LHCN-M2 (cell line): ENCODE data around the genes FSD2, HOMER2 and C15orf40.

DNA sequence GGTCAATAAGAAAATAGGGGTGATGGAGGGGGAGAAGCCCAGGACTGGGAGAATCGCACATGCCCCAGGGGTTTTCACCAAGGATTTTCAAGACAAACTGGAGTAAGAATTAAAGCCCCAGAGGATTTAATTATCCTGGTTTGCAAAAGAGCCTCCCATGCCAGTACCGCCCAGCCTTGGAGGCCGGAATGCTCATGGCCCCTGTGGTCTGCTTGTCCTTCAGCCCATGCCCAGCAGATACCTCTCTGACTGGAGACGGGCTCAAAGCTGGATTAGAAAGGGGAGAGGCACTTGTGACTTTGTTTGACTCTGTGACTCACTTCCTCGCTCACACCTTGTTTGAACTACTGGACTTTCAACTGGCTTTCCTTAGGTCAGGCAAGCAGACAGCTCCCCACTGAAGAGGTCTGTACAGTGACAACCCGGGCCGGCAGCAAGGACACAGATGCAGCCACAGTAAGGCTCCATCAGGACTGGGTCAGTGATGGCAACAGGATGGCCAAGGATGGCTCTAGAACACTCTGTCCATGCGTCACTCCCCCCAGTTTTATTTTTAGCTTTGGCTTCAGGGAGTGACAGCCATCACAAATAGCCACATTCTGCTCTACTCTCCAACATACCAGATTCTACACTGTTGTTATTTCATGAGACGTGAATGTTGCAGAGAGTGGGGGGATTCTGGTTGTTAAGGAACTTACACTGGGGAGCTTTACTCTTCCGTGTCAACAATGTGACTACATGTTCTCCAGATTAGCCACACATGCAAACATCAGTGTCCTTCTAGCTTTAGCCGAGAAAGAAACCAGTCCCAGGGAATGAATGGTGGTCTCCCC lies 98.5 kb upstream of the ABHD17C start:
- RAMPAGE, long total RNA, result no peak

- RAMPAGE, long total RNA, result no peak
Measured at GRCh38 chr15:80776296-80776579, 2.9 kb upstream of the CEMIP start.

DNA sequence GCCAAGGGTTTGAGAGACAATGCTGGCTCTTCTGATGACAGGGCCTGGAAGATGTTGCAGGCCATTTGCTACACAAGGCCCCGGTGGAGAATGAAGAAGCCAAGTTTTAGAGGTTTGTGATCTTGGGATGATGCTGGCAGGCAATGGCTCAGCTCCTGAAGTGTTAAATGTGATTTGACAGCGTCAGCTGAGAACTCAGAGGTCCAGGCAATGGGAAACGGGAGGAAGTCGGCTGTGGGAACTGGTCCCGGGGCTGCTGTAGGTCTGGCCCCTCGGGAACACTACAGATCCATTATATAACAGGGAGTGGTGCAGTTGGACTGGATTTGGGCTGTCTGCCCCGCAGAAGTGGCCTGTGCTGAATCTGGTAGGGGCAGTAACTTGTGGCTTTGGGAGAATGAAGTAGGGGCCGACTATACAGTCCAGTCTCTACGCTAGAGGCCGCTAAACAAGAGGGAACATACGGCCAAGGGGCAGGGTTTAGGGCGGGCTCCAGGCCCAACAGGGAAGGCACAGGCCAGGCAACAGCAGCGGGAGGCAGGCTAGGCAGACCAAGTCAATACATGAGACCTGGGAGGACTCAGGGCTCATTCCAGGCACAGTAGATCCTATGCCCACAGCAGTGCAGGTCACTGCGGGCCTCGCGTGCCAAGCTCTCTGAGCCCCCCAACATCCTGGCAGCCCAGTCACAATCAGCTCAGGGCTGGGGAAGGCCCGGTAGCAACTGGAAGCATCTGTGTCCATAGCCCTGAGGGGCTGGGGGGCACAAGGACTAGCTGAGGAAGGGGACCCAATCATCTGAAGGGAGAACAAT lies 20.3 kb upstream of the IL16 start:
- RAMPAGE, long total RNA, result no peak

GRCh38 chr15:81297685-81298407 lies 26.1 kb downstream of the STARD5 start:
- RAMPAGE, long total RNA, result no peak

GRCh38 chr15:81308836-81309331 lies 15.1 kb downstream of the STARD5 start:
- RAMPAGE, long total RNA, result no peak

- RAMPAGE, long total RNA, result no peak
Measured at GRCh38 chr15:81312713-81313555, 11.0 kb downstream of the STARD5 start.

- RAMPAGE, long total RNA, result no peak
Measured at GRCh38 chr15:81331655-81331983, 7.7 kb upstream of the STARD5 start.

GRCh38 chr15:81419283-81419966 lies 45.4 kb upstream of the TMC3 start:
- RAMPAGE, long total RNA, result no peak

GRCh38 chr15:81870185-81870846 lies 175.5 kb downstream of the MEX3B start:
- RAMPAGE, long total RNA, result no peak

DNA sequence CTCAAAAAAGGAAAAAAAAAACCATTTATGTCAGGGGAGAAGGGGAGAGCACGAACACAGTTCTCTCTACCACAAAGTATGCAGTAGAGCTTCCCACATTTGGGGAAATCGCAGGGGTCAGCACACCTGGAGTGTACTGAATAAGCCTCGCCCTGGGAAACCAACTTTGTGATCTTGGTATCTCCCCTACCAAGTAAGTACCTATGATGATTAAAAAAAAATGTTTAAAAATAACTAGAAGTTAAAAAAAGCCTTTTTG lies 88.4 kb downstream of the EFL1 start:
- RAMPAGE, long total RNA, result no peak

DNA sequence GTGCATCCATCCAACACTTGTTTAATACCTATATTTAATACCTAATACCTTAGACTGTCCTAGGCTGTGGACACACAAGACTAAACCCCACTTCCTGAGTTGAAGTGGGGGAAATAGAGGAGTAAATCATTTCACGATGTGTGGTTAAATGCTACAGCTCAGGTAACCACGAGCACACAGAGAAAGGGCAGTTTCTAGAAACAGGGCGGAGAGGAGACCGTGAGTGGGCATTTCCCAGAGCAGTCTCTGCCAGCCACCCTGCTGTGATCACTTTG lies 5.3 kb upstream of the GOLGA6L10 start:
- RAMPAGE, long total RNA, result no peak

- RAMPAGE, long total RNA, result no peak
Measured at GRCh38 chr15:82487014-82487591, 53.2 kb downstream of the RPS17 start.

DNA sequence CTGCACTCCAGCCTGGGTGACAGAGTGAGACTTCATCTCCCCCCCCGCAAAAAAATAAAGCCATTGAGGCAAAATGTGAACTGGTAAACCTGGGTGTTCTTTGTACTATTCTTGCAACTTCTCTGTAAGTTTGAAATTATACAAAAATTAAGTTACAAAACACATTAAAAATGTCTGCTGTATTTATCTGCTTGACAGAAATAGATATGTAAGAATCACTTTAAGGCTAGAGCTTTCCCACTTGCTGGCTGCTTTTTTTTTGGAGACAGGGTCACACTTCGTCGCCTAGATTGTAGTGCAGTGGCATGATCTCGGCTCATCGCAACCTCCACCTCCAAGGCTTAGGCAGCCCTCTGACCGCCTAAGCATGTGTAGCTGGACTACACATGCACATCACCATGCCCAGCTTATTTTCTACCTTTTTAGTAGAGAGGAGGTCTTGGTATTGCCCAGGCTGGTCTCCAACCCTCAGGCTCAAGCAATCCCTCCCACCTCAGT lies 4.7 kb downstream of the RPS17 start:
- RAMPAGE, long total RNA, result no peak

- RAMPAGE, long total RNA, result no peak
Measured at GRCh38 chr15:82699761-82700179, 9.9 kb downstream of the AP3B2 start.

- RAMPAGE, long total RNA, result no peak
Measured at GRCh38 chr15:82805755-82806617, at the start of gene FSD2. FSD2 (minus strand) TSS chr15:82806069.

DNA sequence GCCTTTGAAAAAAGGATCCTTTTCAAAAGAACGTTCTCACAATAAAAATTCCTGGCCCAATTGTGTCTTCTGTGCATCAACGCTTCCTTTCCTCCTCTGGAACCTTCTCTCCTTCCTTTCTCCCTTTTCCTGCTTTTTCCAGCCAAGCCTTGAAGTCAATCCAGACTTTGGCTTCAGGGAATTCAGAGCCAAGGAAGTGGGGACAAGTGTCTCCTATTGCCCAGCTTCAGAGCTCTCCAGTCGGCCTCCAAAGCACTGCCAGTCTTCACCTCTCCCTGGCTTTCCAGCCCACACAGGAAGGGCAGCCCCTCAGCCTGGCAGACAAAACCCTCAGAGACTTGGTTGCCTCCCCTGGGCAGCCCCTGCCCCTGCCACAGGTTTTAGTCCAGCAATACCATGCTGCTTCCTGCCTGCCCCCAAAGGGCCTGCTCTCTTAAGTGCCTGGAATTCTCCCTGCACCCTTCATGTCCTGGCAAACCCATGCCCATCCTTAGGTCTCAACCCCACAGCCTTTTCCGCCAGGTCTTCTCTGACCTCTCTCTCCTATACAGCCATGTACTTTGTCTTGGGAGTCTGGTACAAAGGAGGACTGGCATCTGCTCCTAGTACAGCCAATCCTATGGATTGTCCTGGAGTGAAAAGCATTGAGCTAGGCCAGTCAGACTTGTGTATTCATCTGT lies 26.8 kb downstream of the WHAMM start:
- RAMPAGE, long total RNA, result no peak

DNA sequence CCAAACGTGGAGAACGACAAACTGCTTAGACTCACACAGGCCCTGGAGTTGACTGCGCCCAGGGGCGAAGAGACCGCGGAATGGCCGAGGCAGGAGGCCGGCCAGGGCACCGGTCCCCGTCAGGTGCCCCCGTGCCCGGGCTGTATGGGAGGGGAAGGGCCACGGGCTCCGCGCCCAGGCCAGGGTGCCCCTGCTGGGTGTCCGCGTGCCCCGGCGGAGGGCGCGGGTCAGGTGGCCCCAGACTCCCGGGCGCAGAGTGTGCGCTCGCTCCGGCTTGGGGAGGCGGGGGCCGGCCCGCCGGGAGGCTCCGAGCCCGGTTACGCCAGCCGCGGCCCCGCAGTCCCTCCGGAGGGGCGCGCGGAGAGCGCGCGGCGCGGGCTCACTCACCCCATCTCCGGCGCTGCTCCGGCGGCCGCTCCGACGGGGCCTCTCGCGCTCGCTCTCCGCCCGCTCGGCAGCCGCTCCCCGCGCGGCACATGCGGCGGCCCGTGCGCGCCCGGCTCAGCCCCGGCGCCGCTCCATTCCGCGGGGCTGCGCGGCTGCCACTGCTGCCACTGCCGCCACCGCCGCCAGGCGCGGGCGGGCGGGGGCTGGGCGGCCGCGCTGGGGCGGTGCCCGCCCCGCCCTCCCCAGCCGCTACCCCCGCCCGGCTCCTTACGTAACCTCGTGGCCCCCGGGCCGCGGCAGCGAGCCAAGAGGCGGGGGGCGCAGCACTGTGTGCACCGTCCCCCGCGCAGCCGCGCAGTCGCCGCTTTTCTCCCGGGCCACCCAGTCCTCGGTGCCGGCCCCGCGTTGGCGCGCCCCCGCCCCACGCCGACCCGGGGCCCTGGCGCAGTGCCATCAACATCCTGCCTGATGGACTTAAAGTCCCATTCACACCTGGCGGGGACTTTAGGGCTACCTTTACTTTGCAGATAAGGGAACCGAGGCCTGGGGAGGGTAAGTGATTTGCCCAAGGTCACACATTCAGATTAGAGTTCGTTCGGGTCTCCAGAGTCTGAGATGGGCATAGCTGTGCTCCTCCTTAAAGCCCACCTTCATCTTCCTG lies at the start of gene HOMER2:
TSS of gene HOMER2 (minus strand) at position 577 of the 1,048 bp plus-strand sequence.
- RAMPAGE, long total RNA, result no peak

- RAMPAGE, long total RNA, result start-site peak on the minus strand at chr15:83011614-83011627, 37 reads
Measured at GRCh38 chr15:83011476-83012584, at the start of gene C15orf40. C15orf40 (minus strand) TSS chr15:83011639.

DNA sequence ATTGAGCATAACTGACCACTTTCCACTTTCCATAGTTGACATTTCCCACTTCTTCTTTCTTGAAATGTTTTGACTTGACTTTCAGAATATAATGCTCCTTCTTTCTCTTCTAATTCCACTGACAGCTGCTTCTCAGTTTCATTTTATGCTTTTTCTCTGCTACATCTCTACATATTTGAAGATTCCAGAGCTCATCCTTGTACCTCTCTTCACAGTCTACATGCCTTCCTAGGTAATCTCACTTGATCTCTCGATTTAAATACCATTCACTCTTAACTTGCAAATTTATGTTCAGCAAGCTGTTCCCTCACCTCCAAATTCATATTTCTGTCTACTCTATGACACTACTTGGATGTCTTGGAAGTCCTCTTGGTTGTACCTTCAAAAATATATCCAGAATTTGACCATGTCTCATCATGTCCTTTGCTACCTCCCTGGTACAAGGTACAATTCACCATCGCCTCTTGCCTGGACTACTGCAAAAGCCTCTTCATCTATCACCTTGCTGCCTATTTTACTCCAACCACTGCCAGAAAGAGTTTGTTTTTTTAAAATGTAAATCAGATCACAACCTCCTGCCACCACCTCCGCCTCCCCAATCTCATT lies 3.9 kb downstream of the BTBD1 start:
- RAMPAGE, long total RNA, result no peak

DNA sequence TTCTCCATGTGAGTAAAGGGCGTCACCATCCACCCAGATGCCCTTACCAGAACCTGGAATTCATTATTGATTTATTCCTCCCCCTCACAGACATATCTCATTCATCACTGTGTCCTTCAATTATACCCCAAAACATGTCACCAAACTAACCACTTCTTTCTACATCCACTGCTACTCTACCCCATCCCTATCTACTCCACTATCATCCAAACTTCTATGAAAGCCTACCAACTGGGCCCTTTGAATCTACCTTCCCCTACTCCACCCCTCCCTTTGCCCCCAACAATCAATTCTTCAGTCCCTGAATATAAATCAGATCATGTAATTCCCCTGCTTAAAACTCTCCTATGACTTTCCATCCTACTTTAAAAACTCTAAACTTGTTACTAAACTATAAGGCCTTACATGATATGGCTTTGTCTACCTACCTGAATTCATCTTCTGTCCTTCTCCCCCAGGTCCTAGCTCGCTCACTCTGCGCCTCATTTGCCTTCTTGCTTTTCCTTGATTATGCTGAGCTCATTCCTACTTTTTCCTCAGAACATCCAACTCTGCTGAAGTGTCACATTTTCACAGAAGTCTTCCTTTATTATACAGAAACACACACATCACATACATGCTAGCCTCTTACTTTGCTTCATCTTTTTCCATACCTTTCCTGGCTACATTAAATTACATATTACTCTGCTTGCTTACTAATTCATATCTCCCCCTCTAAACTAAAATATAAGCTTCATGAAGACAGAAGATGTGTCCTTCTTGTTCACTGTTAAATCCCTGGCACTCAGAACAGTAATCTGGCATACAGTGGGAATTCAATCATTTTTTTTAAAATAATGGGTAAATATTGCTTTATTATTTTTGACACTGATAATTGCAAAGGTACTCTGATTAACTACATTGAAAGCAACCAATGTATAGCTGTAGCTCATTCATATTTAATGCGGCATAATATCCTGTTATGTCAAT lies 18.4 kb downstream of the HDGFL3 start:
- RAMPAGE, long total RNA, result no peak